ENCODE measurements around the gene RASGRF2.

DNA sequence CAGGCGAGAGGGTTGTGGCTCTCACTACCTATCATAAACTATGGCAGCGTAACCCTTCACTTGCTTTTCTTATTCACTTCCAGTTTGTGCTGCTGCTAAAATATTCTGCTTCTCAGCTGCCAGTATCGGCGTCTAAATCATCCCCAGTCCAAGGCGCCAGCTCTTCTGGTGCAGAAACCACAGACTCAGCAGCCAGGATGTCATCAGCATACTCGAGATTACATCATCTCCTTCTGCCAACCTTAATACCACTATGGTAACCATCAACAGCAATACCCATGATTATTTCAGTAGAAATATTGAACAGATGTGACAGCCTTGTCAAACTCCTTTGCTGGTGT is 159.9 kb upstream of the TBCA start:
- RAMPAGE, long total RNA, result no peak
- RRBS, result no CpG with 5 or more reads among the region's 6 CpGs

DNA sequence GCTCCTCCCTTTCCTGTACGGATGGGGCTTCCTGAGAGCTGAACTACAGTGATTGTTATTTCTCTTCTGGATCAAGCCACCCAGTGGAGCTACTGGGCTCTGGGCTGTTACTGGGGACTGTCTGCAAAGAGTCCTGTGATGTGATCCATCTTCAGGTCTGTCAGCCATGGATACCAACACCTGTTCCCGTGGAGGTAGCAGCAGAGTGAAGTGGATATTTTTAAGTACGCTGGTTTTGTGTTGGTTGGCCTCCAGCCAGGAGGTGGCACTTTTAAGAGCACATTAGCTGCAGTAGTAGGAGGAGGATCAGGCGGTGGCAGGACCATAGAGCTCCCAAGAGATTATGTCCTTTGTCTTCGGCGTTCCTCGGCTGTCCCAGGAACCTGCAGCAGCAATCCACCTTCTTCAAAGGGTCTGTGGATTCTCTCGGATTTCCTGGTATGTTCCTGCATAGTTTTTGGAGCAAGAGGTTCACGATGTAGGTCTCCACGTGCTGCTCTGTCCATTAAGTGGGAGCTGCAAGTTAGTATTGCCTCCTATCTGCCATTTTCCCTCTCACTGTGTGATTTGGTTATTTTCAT is 27.3 kb downstream of the SCAMP1 start:
- RAMPAGE, long total RNA, result no peak
- RRBS, result no CpG with 5 or more reads among the region's 10 CpGs

DNA sequence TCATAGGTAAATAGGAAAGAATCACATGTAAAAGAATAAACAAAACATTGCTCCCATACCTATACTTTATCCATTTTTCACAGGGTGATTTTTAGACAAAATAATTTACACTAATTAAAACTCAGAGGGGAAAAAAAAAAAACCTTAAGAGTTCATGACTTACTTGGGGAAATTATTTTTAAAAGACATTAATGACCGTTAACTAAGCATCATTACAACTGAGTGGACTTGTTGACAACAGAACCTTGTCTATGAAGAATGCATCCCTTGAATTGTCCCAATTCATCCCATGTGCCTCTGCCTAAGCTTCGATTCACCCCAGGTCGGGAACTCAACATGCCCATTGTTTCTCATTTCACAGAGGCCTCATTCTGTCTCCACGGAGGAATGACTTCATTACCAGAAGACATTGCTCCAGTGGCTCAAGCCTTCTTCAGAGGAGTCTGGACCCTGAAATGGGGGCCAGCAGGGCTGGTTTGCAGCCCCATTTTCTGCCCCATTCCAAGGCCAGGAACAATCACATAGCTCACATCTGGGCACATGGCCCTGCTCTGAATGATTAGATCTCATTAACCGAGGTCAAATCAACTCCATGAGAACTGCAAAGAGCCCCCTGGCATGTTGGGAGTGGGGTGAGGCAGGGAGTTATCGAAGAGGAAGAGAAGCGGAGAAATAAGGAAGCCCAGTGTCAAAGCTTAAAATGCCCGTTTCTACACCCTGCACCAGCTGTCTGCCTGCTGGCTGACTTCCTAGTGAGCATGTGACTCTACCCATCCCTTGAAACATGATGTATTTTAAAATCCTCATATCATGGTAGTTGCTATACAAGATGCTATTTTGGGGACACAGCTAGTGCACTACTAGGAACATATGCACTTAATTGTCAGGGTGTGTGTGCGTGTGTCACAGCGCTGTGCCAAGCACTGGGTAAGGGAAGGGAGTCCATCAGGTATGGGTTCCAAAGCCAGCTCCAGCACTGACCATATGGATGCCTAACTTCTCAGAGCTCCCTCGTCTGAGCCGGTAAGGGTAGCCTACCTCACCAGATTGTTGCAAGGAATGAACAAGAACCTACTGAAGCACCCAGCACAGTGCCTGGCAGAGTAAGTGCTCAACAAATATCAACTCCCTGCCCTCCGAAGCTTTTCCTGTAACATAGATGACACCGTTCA is 137.2 kb downstream of the LHFPL2 start:
- RAMPAGE, long total RNA, result no peak
- RRBS, result no CpG with 5 or more reads among the region's 14 CpGs

- RAMPAGE, long total RNA, result no peak
- RRBS, result no CpG with 5 or more reads among the region's 15 CpGs
Measured at GRCh38 chr5:78983625-78984415, 1.3 kb downstream of the ARSB start.

DNA sequence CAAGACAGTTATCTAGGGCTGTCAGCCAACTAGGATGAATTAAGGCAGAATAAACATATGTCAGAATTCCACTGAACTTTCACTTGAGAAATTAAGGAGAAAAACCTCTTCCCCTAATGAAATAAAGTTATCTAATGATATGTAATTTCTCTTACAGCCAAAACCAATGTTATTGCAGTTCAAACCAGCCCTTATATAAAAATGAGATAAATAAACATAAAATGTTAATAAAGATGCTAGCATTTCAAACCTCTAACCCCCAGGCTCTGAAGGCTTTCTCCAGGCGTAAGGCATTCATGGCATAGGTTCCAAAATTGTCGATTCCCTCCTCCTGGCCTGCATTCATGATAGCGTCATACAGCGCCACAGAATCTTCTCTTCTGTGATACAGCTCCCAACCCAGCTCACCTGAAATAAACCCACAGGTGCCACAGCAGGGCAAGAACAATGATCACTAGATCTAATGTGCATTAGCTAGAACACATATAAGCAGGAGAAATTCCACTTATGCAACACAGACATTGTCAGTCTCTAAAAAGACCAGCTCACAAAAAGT is 41.1 kb upstream of the ARSB start:
- RAMPAGE, long total RNA, result no peak
- RRBS, result no CpG with 5 or more reads among the region's 4 CpGs

- RAMPAGE, long total RNA, result no peak
- RRBS, result no CpG with 5 or more reads among the region's 9 CpGs
Measured at GRCh38 chr5:79076738-79077345, 7.3 kb downstream of the BHMT2 start.

GRCh38 chr5:79236975-79237899 is 1.3 kb downstream of the JMY start:
- RAMPAGE, long total RNA, result no peak
- RRBS, result 2% methylated on average over 15 of the region's 67 CpGs

DNA sequence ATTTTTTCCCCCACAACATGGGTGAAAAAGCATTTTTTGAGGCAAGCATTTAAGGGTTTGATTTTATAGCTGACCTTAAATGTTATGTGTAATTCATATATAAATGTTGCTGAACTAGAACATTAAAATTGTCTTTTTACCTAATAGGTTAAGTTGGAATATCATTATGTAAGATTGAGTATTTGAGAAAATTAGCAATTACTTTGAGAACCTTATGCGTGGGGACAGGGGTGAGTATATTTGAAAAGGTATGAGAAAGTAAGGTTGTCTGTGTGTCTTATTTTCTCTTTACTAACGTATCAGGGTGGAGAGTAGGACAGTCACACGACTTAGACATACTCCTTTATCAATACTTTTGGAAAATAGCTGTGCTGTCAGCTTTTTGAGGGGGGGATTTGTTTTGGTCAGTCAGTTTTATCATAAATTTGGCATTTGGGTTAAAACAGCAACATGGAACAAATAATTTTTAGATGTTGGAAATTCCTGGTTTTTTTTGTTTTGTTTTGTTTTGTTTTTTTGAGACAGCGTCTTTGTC is 43.5 kb downstream of the JMY start:
- RAMPAGE, long total RNA, result no peak
- RRBS, result no CpG with 5 or more reads among the region's 4 CpGs

- RAMPAGE, long total RNA, result no peak
- RRBS, result no CpG with 5 or more reads among the region's 8 CpGs
Measured at GRCh38 chr5:79325761-79326308, 89.9 kb downstream of the JMY start.

DNA sequence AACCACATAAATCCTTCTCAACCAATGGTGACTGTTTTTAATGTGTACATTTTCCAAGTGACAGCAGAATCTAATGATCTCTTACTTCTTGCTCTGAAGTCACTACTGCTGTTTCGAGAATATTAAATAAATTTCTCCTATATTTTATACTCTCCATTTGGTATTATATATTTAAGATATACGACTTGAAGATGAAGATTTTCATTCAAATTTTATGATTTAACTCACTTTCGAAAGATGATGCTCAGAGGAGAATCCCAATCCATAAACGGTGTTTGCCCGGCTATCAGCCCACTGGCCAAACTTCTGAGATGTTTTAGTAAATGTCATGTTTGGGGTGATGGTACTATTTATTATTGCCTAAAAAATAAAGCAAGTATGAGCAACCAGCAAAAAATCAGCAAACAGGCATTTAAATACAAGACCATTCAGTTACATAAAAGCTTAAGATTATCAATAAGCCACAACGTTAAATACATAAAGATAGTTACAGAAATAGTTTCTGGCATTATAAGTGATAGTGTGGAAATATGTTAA is 63.1 kb downstream of the HOMER1 start:
- RAMPAGE, long total RNA, result no peak
- RRBS, result no CpG with 5 or more reads among the region's 6 CpGs

GRCh38 chr5:79507722-79508311 is 6.1 kb downstream of the HOMER1 start:
- RAMPAGE, long total RNA, result no peak
- RRBS, result no CpG with 5 or more reads among the region's 4 CpGs

DNA sequence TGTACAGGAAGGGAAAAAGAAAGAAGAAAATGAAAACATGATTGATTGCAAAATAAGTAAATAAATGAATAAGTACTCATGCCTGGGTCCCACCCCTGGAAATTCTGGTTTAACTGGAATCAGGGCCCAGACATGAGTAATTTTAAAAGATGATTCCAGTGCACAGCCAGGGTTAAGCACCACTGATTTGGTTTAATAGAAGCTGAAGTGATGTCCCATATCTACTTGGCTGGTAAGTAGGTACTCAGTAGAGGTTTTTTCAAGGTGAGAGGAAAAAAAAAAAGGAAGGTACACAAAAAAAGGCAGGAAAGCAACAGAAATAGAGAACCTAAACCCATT is 34.1 kb upstream of the HOMER1 start:
- RAMPAGE, long total RNA, result no peak

GRCh38 chr5:79630218-79630840 is 18.1 kb downstream of the TENT2 start:
- RAMPAGE, long total RNA, result no peak
- RRBS, result no CpG with 5 or more reads among the region's 6 CpGs

GRCh38 chr5:80182795-80183638 is 72.8 kb downstream of the SERINC5 start:
- RAMPAGE, long total RNA, result no peak
- RRBS, result no CpG with 5 or more reads among the region's 7 CpGs

DNA sequence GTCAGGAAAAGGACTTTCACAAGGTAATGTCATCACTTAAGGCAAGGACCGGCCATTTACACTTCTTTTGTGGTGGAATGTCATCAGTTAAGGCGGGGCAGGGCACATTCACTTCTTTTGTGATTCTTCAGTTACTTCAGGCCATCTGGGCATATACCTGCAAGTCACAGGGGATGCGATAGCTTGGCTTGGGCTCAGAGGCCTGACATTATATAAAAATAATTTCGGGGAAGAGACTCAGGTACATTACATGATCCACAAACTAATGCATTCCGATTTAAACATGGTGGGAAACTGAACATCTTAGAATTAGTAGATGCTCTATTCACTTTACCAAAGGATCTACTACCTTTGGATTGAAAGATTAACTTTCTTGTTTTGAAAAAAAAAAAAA is 70.1 kb downstream of the SERINC5 start:
- RAMPAGE, long total RNA, result no peak
- RRBS, result no CpG with 5 or more reads among the region's 5 CpGs

DNA sequence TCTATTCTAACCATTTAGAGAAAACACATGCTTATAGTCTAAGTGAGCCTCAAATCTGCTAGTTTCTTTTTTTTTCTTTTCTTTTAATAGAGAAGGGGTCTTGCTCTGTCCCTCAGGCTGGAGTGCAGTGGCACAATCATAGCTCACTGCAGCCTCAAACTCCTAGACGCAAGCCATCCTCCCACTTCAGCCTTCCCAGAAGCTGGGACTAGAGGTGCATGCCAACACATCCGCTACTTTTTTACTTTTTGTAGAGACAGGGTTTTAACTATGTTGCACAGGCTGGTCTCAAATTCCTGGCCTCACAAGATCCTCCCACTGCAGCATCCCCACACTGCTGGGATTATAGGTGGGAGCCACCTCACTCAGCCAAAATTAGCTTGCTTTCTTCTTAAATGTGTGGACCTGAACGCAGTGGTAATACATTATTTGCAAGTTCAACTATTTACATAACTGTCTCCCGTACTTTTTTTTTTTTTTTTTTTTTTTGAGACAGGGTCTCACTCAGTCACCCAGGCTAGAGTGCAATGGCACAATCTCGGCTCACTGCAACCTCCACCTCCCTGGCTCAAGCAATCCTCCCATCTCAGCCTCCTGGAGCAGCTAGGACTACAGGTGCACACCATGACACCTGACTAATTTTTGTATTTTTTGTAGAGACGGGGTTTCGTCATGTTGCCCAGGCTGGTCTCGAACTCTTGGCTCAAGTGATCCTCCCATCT is 66.0 kb downstream of the SERINC5 start:
- RAMPAGE, long total RNA, result no peak
- RRBS, result no CpG with 5 or more reads among the region's 8 CpGs

GRCh38 chr5:80624093-80624422 is 30.4 kb upstream of the MSH3 start:
- RAMPAGE, long total RNA, result no peak
- RRBS, result no CpG with 5 or more reads among the region's 4 CpGs

GRCh38 chr5:80668061-80668759 is 13.4 kb upstream of the DHFR start:
- RAMPAGE, long total RNA, result no peak
- RRBS, result no CpG with 5 or more reads among the region's 11 CpGs

GRCh38 chr5:80959778-80960452 is at the start of gene RASGRF2:
Gene RASGRF2 (plus strand): TSS chr5:80960363.
- RAMPAGE, long total RNA, result no peak
- RRBS, result 2% methylated on average over 24 of the region's 69 CpGs

DNA sequence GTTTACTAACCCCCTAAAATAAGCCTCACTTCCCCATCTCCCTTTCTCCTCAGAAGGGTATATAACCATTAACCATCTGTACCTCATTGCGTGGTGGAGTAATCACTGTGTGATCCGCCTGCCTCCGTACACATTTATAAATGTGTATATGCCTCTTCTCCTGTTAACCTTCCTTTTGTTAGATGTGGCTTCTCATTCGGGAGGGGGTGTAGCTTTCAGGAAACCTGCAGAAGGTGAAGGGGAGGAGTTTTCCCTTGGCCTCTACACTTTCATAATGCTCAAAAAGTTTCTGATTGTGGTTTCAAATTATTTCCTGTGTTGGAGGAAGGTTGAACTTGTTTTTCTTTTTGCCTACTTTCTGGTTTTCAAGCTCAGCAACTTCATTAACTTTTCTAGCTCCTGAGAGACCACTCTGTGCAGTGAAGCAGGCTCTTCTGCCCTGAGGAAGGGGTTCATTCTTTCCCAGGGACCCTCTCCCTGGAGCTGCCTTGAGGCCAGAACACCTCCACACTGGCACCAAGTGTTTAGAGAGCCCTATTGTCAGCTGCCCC is 46.9 kb downstream of the RASGRF2 start:
- RAMPAGE, long total RNA, result no peak
- RRBS, result no CpG with 5 or more reads among the region's 4 CpGs